Thoracic aorta endothelial cell (primary cell): Measurements from ENCODE around the genes PAK1 and AQP11.

- CAGE, long polyA plus RNA, result no peak
Observed at GRCh38 chr11:77407490-77407948, 66.4 kb downstream of the PAK1 start.

GRCh38 chr11:77411645-77412319, 62.1 kb downstream of the PAK1 start:
- CAGE, long polyA plus RNA, result no peak

GRCh38 chr11:77473885-77474542, at the start of gene PAK1:
TSS of gene PAK1 (minus strand) at chr11:77474094.
- CAGE, long polyA plus RNA, result no peak

DNA sequence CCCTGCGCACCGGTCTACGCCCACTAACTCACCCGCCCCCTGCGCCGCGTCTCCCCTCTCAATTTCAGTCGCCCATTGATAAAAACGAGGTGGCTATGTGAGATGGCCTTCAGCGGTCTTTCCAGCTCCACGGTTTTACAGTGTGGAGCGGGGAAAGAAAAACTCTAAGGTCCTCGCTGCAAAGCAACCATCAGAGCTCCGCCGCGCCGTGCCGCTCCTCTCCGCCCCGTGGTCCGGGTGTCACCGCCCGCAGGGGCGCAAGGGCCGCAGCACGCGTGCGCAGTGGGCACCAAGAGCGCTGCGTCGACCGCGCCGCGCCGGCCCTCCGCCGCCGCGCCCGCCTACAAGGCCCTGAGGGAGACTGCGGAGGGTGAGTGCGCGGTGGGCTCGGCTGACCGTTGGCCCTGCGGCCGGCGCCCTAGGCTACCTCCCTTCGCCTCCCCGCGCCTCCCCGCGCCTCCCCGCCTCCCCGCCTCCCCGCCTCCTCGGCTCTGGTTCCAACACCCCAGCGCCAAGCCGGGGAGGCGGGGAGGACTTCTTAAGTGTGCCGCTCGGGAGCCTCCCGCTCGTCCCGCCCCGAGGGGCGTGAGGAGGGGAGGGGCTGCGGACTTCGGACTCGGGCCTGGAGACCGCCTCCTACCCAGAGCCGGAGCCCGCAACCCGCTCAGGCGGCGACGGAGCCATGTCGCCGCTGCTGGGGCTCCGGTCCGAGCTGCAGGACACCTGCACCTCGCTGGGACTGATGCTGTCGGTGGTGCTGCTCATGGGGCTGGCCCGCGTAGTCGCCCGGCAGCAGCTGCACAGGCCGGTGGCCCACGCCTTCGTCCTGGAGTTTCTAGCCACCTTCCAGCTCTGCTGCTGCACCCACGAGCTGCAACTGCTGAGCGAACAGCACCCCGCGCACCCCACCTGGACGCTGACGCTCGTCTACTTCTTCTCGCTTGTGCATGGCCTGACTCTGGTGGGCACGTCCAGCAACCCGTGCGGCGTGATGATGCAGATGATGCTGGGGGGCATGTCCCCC, at the start of gene AQP11:
TSS of gene AQP11 (plus strand) at position 643 of the 1,024 bp plus-strand sequence.
- CAGE, long polyA plus RNA, result no peak

GRCh38 chr11:77616284-77616760, 21.3 kb downstream of the CLNS1A start:
- CAGE, long polyA plus RNA, result no peak

DNA sequence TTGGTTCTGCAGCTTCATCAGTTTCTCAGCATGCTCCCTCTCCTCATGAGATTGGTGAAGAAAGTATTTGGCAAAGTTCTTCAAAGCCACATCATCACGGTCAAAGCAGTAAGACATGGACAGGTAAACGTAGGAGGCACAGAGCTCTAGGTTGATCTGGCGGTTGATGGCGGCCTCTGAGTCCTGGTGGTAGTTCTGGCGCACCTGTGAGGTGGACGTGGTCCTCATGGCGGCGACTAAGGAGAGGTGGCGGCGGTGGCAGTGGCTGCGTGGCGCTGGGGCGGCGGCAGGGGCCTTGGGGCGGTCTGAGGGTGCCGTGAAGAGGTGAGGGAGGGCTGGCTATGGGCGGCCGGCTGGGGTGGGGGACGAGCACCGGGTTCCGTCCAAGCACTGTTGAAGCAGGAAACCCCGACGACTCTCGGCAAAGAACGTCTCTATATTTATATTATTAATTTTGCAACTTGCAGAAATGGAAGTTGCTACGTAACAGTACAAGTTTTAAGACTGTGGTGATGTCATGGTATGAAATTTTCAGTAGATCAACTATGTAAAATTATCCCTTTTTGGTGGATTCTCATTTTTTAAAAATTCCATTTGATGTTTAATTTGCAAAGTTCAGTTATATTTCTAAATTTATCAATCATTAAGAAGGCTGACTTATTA, 85.6 kb downstream of the RSF1 start:
- CAGE, long polyA plus RNA, result no peak

GRCh38 chr11:78170771-78171269, 17.6 kb downstream of the KCTD21 start:
- CAGE, long polyA plus RNA, result no peak

- CAGE, long polyA plus RNA, result no peak
Observed at GRCh38 chr11:78187367-78187807, 1.0 kb downstream of the KCTD21 start.

DNA sequence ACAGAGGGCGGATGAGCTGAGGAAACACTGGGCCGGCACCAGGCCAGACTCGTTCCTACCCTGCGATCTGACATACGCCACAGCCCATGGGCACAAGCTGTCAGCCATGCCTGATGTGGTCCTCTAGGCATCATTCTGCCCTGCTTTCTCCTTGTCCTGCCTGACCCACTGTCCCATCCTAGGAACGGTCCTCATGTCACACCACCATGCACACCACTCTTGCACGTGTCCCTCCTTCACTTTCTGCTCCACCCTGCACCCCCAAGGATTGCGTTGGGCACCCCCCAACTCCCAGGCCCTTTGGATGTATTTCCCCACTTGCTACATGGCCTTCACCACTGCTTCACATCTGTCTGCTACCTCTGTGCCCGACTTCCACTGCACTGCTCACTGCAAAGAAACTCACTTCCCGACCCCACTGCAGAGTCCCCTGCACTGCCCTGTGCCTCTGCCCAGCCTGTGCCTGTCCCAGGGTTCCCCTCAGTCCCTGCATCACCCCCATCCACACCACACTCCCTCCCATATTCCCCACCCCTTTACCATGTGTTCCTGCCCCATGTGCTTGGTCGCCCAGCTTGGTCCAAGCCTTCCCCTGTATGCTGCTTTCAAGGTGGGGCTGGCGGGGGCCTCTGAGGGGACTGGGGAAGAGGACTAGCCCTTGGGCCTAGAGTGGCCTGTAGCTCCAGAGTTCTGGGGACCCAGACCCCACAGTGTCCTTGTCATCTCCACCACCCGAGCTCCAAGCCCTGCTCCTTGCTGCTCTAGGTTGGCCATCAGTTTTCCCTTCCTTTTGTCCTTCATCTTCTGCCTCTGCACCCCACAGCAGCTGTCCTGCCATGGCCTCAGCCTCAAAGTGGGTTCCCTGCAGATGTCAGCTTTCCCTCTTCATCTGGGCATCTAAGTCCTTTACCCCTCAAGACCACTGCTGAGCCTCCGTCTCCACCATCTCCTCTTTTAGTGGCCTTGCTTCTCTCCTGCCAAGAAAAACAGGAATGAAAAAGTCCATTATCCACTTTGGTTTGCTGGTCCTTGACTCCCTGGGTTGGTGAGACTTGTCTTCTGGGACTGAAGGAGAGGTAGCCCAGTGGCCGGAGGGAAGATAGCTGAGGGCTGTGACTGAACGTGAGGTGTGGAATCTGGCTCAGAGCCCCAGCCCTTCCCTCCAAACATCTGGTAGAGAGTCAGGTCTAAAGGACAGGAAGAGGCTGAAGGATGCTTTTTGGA, 29.5 kb downstream of the USP35 start:
- CAGE, long polyA plus RNA, result no peak

DNA sequence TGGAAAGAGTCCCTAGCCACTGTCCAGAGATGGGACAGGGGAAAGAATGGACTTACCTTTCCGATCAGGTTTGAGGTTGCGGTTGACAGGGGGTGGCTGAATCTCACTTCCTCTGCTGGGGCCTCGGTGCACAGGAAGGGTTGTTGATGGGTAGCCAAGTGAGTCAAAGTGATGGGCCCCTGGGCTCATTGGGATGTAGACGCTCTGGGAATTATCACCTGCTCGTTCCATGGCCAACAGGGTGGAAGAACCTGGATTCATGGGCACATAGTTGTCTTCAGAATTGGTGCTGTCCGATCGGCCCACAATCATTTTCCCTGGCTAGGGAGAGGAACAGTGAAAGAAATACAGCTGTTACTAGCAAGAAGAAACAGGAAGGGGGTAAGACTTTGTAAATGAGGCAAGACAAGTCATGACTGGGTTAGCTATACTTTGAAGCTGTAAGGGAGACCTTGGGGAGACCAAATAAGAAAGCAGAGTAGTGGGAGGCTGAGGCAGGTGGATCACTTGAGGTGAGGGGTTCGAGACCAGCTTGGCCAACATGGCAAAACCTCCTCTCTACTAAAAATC, 34.7 kb downstream of the USP35 start:
- CAGE, long polyA plus RNA, result no peak

DNA sequence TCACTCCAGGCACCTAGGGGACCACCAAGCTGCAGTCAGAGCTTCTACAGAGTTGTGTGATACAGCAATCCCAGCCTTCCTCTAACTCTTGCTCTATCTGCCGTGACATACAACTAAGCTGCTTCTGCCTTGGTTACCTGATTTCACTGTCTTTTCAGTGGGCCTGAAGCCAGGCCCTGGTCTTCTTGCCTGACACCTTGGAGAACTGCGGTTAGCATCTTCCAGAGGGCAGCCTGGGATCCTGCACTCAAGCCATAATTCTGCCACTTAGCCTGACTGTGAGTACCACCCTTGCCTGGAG, 35.7 kb downstream of the USP35 start:
- CAGE, long polyA plus RNA, result no peak

GRCh38 chr11:78363919-78364533, 53.6 kb downstream of the GAB2 start:
- CAGE, long polyA plus RNA, result no peak

DNA sequence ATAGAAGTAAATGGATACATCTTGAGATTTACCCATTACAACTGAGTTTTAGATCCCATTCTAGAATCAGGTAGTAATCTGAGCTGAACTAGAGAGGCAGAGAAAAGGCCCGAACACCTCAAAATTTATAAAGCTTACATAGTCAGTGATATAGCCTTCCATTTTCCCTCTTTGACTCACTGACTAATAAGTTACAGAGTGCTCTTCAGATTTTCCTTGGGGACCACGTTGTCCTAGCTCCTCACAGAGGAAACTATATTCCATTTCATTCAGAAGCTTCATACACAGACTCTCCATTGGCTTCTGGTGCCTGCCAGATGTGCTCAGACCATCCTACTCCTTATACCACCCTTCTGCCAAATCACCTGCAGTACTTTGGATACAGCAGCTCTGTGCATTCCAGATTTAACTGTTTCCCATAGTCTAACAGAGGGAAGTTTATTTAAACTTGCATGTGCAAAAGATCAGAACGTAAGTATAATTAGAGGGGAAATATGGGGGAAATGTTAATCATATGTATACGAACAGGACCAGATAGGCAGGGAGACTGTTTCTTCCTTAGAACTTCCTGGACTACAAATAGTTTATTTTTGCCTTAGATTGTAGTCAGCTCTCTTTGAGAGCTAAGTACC, 41.9 kb downstream of the GAB2 start:
- CAGE, long polyA plus RNA, result no peak

DNA sequence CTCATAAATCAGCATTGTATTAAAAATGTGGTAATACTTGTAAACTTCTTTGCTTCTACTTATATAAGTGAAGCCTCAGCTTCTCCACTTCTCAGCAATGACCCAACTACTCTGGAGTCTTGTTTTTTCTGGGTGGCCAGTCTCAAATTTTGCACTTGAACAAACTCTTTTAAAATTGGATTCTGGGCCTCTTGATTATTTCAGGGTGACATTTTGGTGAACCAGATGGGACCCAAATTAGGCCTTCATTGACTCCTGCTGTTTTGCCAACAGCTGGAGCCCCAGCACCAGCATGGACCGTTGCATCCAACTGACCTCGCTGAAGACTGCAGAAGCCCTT, 41.8 kb downstream of the NARS2 start:
- CAGE, long polyA plus RNA, result no peak

DNA sequence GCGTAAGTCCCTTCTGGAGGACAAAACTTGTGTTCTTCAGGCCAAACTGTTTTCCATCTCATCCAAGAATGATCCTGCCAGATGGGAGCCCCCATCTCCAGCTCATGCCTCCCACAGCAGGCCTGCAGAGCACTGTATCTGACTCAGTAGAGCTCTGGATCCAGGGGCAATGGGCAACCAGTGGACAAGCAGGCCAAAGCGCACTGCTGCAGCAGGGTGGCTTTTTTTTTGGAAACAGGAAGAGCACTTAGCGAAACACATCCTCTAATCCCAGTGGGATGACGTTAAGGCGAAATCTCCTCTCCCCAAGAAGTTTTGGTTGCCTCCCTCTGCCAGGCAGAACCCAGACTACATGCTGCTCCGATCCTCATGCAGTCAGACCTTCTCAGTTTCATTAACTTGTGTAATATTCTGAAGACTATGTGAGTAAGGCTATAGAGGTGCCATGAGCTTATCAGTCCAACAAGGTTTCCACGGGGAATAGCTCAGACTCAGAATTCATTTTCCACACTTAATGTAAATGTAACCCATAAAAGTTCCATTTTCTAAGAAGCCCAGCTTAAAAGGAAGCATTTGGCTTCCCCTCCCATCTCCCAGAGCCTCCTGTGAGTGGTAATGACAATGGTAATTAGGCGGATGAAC, 81.3 kb upstream of the NARS2 start:
- CAGE, long polyA plus RNA, result no peak

- CAGE, long polyA plus RNA, result no peak
Observed at GRCh38 chr11:78801100-78801802, 226.6 kb upstream of the NARS2 start.

GRCh38 chr11:79413004-79413817, 27.6 kb downstream of the TENM4 start:
- CAGE, long polyA plus RNA, result no peak

- CAGE, long polyA plus RNA, result no peak
Observed at GRCh38 chr11:79580684-79581167, 139.9 kb upstream of the TENM4 start.

- CAGE, long polyA plus RNA, result no peak
Observed at GRCh38 chr11:81744661-81745035, 989.0 kb downstream of the FAM181B start.

GRCh38 chr11:81869947-81870579, 863.6 kb downstream of the FAM181B start:
- CAGE, long polyA plus RNA, result no peak